ENCODE results near the gene MCIDAS.

DNA sequence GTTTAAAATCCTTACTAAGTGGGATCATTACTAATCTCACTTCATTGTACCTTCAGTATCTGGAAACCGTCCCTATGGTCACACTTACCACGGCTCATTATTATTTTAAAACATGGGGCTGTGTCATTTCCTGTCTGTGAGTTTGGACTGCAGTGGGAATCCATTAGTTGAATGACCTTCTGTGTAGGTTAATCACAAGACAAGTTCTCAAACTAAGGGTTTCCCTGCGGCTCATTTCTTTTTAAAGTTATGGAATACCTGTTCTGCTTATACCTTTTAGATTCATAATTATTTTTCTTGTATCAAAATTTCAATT is 1.1 kb upstream of the NNT start:
- RRBS, result no CpG with 5 or more reads among the region's 3 CpGs

- RRBS, result no CpG with 5 or more reads among the region's 3 CpGs
Observed at GRCh38 chr5:44942391-44942915, 133.7 kb downstream of the MRPS30 start.

DNA sequence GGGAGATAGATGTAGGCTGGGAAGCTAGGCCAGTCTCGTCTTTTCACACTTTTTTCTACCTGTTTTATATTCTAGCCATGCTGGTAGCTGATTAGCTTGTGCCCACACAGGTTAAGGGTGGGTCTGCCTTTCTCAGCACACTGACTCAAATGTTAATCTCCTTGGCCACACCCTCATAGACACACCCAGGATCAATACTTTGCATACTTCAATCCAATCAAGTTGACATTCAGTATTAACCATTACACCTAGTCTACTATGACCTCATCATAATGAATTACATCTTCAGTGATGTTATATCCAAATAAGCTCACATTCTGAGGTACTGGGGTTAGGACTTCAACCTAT is 42.3 kb upstream of the ITGA1 start:
- RRBS, result no CpG with 5 or more reads among the region's 1 CpG

DNA sequence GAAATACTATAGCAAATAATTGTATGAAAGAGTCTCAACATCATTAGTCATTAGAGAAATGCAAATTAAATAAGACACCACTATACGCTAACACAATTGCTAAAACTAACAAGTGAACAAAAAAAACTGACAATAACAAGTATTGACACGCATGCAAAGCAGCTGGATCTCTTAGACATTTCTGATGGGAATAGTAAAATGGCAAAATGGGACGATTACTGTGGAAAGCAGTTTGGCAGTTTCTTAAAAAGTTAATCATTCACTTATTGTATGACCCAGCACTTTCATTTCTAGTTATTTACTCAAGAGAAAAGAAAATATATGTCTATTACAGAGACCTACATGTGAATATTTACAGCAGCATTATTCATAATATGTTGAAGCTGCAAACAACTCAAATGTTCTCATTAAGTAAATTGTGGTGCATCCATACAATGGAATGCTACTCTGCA is 96.9 kb upstream of the ITGA2 start:
- RRBS, result no CpG with 5 or more reads among the region's 3 CpGs

GRCh38 chr5:52918673-52919109 is 70.5 kb upstream of the ITGA2 start:
- RRBS, result no CpG with 5 or more reads among the region's 4 CpGs

DNA sequence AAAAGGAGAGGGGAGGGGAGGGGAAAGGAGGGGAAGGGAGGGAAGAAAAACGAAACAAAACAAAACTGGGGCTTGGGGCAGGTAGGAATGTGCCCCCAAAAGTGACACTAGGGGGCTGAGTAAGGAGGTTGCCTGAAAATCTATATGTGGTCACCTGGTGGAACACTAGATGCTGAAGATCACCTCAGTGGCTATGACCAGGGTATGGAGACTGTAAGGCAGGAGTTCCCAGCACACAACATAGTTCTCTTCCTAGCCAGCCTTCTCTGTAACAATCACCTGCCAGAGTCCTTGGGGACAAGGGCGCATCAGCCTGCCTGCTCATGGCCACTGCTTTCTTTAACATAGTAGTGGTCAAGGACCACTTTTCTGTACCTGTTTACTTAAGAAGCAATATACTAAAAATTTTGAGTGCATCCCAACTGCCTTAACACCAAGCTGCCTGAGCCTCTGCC is 6.6 kb downstream of the ARL15 start:
- RRBS, result no CpG with 5 or more reads among the region's 2 CpGs

GRCh38 chr5:54315499-54316442 is 5.4 kb upstream of the ARL15 start:
- RRBS, result no CpG with 5 or more reads among the region's 5 CpGs

GRCh38 chr5:54526470-54527281 is 9.1 kb downstream of the SNX18 start:
- RRBS, result no CpG with 5 or more reads among the region's 6 CpGs

DNA sequence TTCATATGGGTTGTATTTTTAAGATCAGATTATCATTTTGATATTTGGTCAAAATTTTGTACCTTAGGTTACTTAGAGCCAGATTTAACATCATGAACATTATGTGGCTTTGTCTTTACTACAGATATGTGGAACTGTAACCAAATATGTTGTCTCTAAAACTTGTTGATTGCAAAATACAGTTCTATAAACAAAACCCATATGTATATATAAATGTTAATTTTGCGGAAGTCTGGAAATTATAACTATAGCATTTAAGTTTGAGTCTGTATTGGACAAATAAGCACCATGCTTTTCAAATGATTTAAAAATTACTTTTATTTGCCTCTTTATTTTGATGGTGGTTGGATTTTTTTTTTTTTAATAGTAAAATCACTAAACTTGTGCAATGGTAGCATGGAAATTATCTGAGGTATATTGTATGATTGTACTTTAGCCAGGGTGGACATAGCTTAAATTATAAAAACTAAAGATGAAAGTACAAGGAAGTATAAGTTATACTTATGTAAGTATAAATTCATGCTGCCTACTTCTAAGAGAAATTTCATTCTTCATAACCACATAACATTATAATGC is 27.6 kb downstream of the SNX18 start:
- RRBS, result no CpG with 5 or more reads among the region's 1 CpG

GRCh38 chr5:54587286-54587760 is 69.8 kb downstream of the SNX18 start:
- RRBS, result no CpG with 5 or more reads among the region's 3 CpGs

DNA sequence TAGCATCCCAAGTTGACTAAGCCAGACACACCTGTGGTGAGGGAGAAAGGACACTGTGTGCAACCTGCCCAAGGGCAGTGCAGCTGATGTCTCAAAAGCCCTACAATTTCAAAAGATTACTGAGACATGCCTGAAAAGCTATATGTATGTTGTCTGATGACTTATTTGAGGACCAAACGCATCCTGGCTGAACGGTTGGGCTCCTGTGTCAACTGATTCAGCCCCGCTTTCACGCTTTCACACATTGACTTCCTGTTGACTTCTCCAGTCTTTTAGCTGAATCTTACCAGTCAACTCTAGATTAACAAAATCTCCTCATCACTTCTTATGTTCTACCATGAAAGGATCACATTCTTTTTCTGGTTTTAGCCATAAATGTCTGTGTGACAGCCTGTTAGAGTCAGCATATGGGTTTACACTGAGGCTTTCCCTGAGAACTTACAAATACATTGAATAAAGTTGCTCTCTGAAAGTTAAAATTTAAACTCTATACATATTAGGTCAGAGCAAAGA is 13.4 kb downstream of the GZMK start:
- RRBS, result no CpG with 5 or more reads among the region's 4 CpGs

DNA sequence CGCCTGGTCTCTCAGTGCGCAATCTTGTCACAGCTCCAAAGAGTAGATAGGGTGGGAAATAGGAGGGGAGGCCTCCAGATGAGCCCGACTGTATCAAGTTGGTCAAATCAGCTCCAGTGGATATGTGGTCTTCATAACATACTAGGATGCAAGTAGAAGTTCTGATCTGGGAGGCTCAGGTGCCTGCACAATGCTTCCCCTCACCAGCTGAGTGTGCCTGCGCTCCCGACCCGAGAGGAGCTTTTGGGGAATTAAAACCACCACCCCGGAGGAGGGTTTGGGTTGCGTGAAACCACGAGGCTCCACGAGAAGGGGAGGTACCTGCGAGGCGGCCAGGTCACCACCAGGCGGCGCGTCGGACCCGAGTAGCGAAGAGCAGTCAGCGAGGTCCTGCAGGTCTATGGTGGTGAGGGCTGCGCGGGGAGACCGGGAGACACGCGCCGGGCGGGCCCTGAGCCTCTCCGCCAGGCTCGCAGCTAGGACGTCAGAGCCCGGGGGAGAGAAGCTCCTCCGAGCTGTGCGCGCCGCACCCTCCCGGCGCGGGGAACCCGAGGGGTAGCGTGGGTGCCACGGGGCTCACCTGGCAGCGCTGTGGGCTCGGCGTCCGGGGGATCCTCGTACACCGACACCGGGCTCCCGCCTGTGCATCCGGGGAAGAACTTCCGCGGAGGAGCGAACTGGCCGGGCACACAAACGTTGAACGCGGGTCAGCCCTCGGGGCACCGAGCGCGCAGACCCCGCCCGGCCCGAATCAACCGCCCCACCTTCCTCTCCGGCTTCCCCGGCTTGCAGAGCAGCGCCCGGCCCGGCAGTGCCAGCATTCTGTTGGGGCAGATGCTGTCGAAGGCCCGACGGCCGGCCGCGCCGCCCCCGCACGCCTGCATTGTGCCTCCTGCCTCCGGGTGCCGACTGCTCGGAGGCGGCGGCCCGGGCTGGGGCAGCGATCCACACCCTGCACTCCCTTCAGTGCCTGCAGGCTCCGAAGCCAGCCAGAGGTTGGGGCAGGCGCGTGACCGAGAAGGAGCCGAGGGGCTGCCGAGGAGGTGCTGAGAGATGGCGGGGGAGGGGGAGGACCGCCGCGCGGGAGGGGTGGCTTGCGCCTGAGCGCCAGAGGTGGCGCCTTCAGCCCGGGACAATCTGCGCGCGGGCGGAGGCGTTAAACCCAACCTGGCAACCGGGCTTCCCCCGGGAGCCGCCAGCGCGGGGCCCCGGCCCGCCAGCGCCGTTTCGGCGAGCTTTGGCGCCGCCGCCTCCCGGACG is at the start of gene MCIDAS:
MCIDAS (minus strand) TSS at position 1,061 of the 1,260 bp plus-strand sequence.
- RRBS, result 4% methylated on average over 58 of the region's 121 CpGs

DNA sequence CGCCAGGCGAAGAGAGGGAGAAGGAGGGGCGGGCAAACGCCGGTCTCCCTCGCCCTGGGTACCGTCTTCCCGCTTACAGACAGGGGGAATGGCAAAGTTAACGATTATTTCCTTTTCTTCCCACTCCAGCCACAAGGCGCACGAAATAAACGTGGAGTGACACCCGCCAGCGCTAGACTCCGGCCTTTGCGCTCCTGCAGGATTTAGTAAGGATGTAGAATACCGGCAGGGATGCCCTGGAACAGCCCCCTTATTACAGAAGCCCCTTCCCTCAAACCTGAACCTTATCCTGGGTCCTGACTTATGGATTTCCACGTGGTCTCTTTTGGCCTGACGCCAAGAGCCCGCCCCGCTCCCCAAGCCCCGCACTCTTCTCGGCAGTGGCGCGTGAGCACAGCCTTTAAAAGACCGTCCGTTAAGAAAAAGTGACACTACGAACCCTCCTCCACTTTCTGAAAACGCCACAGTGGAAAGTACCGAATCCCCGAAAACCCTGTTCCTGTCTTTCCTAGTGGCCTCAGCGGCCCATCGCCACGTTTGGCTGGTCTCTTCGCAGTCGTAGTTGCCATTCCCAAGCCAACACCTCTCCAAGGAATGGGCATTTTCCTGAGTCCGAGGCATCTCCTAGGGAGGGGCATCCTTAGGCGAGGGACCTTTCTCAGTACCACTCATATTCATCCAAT is 541 bp upstream of the MCIDAS start:
- RRBS, result 8% methylated on average over 4 of the region's 38 CpGs

DNA sequence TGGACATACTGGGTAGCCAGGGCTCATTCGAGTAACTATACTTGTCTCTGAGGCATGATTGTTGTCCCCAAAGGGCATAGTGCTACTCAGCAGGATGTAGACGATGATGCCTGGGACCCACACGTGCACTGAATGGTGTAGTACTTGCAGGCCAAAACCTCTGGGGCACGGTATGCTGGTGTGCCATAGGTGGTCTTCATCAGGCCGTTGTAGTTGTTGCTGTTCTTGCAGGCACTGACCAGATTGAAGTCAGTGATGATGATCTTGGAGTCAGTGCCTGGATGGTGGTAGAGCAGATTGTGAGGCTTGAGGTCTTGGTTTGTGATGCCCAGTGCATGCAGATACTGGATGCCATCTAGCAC is 48.8 kb downstream of the MTREX start:
- RRBS, result no CpG with 5 or more reads among the region's 5 CpGs

- RRBS, result no CpG with 5 or more reads among the region's 13 CpGs
Observed at GRCh38 chr5:55438120-55438768, 96.5 kb downstream of the PLPP1 start.

- RRBS, result no CpG with 5 or more reads among the region's 6 CpGs
Observed at GRCh38 chr5:55473636-55474101, 61.1 kb downstream of the PLPP1 start.

- RRBS, result no CpG with 5 or more reads among the region's 5 CpGs
Observed at GRCh38 chr5:55504805-55505411, 29.9 kb downstream of the PLPP1 start.

- RRBS, result no CpG with 5 or more reads among the region's 28 CpGs
Observed at GRCh38 chr5:55530437-55531096, 4.2 kb downstream of the PLPP1 start.

- RRBS, result no CpG with 5 or more reads among the region's 5 CpGs
Observed at GRCh38 chr5:55535583-55535961, 808 bp upstream of the PLPP1 start.